SK-MEL-5 (cell line): ENCODE measurements around the genes OR12D2, MOG and HLA-F.

RAMPAGE:
- cytosol, long total RNA = no peak
- long total RNA = no peak
- nucleus, long total RNA = no peak
Measured at GRCh38 chr6:28943421-28944147, 19.8 kb upstream of the TRIM27 start.

GRCh38 chr6:28953070-28953397 is 29.2 kb upstream of the TRIM27 start:
RAMPAGE:
- cytosol, long total RNA = no peak
- long total RNA = no peak
- nucleus, long total RNA = no peak

RAMPAGE:
- cytosol, long total RNA = no peak
- long total RNA = no peak
- nucleus, long total RNA = no peak
Measured at GRCh38 chr6:29395358-29395832, at the start of gene OR12D2. TSS of gene OR12D2 (plus strand) at chr6:29395631.

RAMPAGE:
- cytosol, long total RNA = no peak
- long total RNA = no peak
- nucleus, long total RNA = no peak
Measured at GRCh38 chr6:29497367-29497745, 9.6 kb upstream of the MAS1L start.

GRCh38 chr6:29629644-29630077 is 3.3 kb downstream of the GABBR1 start:
RAMPAGE:
- cytosol, long total RNA = no peak
- long total RNA = no peak
- nucleus, long total RNA = no peak

RAMPAGE:
- cytosol, long total RNA = no peak
- long total RNA = no peak
- nucleus, long total RNA = no peak
Measured at GRCh38 chr6:29656875-29657222, at the start of gene MOG. TSS of gene MOG (plus strand) at chr6:29657092.

DNA sequence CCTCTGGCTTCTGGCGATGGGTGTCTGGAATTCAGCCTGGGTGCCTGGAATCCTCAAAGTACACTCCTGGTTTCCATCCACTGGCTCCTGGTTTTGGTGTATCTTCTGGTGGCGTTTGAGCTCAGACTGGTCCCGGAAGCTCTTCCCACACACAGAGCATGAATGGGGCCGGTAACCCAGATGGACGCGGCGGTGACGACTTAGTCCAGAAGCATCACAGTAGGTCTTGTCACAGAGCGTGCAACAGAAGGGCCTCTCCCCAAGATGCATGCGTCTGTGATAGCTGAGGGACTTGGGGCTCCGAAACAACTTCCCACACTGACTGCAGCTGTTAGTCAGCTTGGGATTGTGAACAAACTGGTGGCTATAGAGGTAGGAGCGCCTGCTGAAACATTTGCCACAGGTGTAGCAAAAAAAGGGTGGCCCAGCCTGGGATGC is 7.8 kb downstream of the ZFP57 start:
RAMPAGE:
- cytosol, long total RNA = no peak
- long total RNA = no peak
- nucleus, long total RNA = no peak

RAMPAGE:
- cytosol, long total RNA = no peak
- long total RNA = no peak
- nucleus, long total RNA = no peak
Measured at GRCh38 chr6:29680268-29680865, 585 bp downstream of the ZFP57 start.

GRCh38 chr6:29722980-29723586 is at the start of gene HLA-F:
TSS of gene HLA-F (plus strand) at chr6:29723434.
RAMPAGE:
- cytosol, long total RNA = no peak
- long total RNA = start-site peak on the plus strand at chr6:29723379-29723451, 80 and 46 reads in 2 replicates
- nucleus, long total RNA = no peak

GRCh38 chr6:29748219-29748873 is 25.1 kb downstream of the HLA-F start:
RAMPAGE:
- cytosol, long total RNA = no peak
- long total RNA = no peak
- nucleus, long total RNA = no peak

RAMPAGE:
- cytosol, long total RNA = start-site peak on the minus strand at chr6:29748988-29749021, 317 and 234 reads in 2 replicates
- long total RNA = start-site peak on the minus strand at chr6:29748992-29749021, 470 and 370 reads in 2 replicates
- nucleus, long total RNA = start-site peak on the minus strand at chr6:29748983-29749019, 62 and 180 reads in 2 replicates
Measured at GRCh38 chr6:29748874-29749686, 25.8 kb downstream of the HLA-F start.

DNA sequence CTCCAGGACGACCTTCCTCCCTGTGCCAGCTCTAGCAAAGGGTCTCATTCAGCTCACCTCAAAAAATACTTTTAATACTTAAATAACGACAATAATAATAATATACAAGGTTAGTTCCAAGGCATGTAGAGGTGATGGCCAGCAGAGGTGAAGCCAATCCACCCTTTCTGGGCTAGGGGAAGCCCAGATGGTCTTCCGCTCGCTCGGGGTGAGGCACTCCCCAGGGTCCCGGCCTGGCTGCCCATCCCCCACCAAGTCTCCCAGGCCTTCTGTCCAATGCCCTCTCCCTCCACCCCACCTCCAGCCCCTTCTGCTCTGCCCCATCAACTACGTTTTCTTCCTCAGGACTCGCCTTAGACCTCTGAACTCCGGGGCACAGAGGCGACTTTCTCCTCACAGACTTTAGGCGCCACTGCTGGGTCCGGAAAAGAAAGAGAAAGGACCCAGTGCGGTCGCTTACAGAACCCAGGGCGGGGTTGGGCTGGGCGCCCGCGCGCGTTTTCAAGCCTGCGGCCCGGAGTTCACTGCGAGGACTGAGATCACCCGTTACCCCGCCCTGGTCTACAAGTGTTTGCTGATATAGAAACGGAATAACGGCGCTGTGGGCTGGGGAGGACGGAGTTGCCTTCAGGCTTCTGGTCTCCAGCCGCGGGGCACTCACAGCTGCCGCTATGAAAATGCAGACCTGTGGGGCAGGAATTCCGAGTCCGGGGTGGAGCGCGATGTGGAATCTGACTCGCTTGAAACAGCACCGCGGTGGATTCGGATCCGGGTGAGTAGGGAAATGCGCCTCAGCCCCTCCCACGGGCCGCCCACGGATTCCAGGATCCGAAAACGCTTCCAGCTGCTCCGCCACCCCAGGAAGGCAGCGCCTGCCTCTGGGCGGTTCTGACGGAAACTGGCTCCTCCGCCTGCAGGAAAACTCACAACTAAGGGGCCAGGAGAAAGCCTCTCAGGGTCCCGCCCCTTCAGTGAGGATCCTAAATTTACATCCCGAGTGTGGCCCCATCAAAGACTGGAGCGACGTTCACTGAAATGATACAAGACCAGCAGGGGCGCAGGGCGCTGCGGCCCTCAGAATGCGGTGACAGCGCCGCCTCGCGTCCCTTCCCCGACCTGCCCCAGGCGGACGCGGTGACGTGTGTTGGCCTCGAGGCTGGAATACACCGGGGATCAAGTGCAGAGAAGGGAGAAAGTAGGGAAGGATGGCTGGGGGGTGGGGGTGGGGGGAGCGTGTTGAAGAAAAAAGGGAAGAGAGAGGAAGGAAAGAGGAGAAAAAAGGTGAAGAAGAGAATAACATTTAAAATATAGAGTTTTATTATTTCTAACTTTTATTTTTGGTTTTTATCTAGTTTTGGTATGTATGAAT is 29.4 kb downstream of the HLA-F start:
RAMPAGE:
- cytosol, long total RNA = no peak
- long total RNA = no peak
- nucleus, long total RNA = start-site peak on the minus strand centred at position 776 of the sequence, 77 bp wide, 18 and 18 reads in 2 replicates

DNA sequence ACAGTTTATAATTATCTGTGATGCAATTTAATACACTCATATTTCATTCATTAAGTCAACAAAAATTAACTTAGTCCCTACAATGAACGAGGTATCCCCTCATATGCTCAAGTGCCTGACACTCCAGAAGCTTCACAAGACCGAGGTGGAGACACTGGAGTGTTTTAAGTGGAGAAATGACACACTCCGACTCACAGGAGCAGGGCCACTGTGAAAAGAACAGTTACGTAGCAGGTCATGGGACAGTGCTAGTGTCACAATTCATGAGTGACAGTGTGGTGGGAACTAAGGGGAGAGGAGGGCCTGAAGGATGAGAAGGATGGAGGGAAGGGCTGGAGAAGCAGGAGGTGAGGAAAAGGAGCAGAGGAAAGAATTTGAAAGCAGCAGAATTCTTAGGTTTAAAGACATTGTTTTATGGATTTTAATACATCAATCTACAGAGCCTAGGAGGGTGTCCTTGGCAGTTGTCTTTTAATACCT is 1.3 kb upstream of the HLA-A start:
RAMPAGE:
- cytosol, long total RNA = no peak
- long total RNA = no peak
- nucleus, long total RNA = no peak

DNA sequence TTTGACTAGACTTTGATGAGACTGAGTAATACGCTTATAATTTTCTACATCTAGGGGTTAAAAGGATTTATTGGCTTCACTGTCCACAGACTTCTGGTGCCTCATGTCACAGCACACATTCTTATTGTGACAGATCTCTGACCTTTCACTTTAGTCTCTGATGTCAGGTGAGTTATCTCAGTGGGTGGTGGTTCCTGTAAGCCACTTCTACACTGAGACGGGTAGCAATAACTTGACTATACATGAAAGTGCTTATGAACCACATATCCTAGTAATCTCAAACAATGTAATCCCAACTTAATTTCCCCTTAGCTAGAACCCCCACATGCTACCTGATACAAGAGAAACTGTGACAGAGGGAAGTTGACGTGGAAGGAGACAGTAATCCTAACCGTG is 6.7 kb upstream of the TRIM40 start:
RAMPAGE:
- cytosol, long total RNA = no peak
- long total RNA = no peak
- nucleus, long total RNA = no peak

GRCh38 chr6:30143986-30144190 is 7.9 kb downstream of the TRIM40 start:
RAMPAGE:
- cytosol, long total RNA = no peak
- long total RNA = no peak
- nucleus, long total RNA = no peak

DNA sequence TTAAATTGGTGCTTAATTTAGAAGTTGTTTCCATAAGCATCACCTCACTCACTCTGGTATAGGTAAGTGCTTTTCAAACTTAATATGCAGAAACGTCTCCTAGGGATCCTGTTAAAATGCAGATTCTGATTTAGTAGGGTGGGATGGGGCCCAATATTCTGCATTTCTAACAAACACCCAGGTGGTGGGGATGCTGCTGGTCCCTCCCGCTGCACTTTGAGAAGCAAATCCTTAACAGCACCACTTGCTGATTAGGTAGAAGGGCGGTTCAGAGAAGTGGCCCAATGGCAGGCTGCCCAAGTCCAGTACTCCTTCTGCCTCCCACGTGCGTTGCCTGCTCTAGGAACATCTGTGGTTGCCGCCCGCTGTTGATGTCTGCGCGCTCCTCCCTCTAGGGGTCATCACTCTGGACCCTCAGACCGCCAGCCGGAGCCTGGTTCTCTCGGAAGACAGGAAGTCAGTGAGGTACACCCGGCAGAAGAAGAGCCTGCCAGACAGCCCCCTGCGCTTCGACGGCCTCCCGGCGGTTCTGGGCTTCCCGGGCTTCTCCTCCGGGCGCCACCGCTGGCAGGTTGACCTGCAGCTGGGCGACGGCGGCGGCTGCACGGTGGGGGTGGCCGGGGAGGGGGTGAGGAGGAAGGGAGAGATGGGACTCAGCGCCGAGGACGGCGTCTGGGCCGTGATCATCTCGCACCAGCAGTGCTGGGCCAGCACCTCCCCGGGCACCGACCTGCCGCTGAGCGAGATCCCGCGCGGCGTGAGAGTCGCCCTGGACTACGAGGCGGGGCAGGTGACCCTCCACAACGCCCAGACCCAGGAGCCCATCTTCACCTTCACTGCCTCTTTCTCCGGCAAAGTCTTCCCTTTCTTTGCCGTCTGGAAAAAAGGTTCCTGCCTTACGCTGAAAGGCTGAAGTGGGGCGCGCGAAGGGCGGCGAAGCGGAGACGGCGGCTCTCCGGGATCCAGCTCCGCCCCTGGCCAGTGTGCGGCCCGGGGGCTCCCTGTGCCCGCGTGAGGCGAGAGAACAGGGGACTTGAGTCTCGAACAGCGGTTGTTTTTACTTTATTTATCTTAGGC is 8.4 kb downstream of the TRIM15 start:
RAMPAGE:
- cytosol, long total RNA = no peak
- long total RNA = no peak
- nucleus, long total RNA = no peak

RAMPAGE:
- cytosol, long total RNA = no peak
- long total RNA = no peak
- nucleus, long total RNA = no peak
Measured at GRCh38 chr6:30187053-30187572, 23.8 kb downstream of the TRIM15 start.

DNA sequence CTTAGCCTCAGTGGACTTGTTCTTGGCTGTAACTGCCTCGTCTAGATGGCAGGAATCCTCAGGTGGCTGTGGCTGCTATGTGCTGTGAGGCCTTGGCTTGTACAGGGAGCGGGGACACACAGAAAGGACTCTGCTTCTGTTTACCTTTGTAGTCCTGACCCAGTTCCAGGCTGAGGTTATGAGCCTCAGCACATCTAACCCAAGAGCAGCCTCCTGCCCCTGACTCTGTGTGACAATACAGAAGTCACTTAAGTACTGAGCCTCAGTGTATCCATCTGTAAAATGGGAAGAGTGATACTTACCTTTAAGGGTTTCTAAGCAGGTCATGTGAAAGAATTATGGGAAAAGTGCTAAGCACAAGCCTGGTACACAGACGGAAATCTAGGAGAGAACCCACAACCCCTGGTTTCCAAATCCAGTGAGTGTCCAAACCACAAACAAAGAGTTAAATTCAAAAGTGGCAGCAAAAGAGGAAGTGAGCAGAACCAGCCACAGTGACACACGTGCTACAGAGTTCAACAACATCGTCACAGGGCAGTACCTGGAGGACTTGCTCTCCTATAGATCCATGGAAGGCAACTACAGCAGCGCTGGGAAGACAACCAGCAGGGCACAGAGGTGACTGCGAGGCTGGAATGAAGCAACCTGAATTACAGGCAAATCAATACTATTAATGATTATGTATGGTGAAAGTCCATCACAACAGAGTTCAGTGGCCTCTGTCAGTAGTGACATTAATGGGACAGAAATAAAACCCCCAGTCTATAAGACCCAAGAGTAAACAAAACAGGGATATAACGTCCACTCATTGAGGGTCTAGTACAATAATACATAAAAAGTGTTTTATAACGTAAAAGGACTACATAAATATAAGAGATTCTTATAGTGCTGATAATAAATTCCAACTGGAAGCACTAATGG is 12.5 kb downstream of the TRIM26 start:
RAMPAGE:
- cytosol, long total RNA = no peak
- long total RNA = no peak
- nucleus, long total RNA = no peak

DNA sequence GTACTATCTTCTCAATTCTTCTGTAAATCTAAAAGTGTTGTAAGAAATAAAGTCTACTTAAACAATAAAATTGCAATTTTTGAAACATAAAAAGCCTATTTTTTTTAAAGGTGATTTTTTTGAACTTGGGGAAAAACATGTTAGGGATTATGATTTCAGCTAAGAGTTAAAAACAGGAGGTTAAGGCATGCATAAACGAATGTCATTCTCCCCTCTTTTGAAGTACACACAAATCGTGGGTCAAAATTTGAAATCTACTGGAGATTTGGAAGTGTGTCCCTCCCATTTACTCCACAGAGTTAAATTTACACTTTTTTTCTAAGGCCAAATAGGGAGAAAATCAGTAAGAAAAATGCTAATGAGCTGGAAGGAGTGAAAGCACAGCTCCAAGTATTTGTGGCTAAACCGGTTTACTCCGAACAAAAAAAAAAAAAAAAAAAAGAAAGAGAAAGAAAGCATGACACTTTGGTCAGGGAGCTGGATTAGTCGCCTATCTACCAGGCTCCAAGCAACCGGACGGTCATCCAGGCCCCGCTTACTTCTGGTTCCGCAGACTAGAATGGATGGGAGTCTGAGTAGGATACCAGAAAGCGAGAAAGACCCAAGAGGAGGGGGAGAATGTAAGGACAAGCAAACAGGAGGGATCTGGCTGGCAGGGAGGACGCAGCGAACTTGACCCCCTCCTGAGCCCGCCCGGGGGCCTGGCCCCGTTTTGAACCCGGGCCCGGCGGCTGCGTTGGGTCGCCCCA is 537 bp downstream of the TRIM26 start:
RAMPAGE:
- cytosol, long total RNA = no peak
- long total RNA = no peak
- nucleus, long total RNA = no peak

RAMPAGE:
- cytosol, long total RNA = no peak
- long total RNA = no peak
- nucleus, long total RNA = no peak
Measured at GRCh38 chr6:30327806-30328205, 1.1 kb downstream of the TRIM39 start.